Stomach (tissue), 7 donors: Measurements from ENCODE around the gene CEP164.

DNA sequence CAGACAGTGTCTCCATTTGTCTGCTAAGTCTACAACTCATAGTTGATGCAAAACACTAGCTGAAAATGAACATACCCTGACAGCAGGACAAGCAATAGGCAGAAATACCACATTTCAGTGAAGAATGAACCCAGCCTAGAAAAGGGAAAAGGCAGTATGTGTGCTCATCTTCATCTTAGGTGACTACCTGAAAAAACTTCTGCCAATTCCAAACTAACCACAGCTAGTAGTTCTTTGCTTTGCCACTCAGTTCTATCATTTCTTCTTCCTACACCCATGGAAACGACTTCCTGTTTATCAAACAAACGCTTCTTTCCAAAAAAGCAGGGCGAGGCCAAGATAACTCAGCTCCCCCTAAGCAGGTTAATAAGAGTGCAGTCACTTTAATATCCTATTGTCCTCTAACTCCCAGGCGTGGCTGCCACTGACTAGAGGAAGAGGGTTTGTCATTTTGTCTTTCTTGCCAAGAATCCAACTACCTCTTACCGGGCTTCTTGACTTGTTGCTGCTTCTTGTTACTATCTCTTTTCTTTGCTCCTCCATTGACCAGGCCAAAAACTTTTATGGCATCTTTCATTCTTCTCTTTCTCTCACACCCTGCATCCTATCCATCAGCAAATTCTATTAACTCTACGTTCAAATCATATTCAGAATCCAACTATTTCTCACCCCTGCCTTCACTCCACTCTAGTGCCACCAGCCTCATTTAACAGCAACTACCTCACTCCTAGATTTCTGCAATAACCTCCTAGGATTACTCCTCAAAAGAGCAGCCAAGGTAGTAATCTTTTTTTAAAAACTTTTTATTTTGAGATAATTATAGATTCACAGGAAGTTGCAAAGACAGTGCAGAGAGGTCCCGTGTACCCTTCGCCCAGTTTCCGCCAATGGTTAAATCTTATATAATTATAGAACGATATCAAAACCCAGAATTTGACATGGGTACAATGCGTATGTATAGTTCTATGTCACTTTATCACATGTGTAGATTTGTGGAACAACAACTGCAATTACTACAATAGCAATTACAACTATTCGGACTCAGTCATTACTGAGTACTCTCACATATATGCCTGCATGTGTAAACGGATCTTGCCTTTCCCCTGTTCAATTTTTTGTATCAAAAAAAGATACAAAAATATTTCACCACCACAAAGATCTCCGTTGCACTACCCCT, 94.4 kb upstream of the APOA1 start:
- PRO-cap: no peak
- RAMPAGE, long total RNA, 5 experiments: no peak in any of the 5 experiments
- RRBS: no CpG with 5 or more reads among the region's 14 CpGs

DNA sequence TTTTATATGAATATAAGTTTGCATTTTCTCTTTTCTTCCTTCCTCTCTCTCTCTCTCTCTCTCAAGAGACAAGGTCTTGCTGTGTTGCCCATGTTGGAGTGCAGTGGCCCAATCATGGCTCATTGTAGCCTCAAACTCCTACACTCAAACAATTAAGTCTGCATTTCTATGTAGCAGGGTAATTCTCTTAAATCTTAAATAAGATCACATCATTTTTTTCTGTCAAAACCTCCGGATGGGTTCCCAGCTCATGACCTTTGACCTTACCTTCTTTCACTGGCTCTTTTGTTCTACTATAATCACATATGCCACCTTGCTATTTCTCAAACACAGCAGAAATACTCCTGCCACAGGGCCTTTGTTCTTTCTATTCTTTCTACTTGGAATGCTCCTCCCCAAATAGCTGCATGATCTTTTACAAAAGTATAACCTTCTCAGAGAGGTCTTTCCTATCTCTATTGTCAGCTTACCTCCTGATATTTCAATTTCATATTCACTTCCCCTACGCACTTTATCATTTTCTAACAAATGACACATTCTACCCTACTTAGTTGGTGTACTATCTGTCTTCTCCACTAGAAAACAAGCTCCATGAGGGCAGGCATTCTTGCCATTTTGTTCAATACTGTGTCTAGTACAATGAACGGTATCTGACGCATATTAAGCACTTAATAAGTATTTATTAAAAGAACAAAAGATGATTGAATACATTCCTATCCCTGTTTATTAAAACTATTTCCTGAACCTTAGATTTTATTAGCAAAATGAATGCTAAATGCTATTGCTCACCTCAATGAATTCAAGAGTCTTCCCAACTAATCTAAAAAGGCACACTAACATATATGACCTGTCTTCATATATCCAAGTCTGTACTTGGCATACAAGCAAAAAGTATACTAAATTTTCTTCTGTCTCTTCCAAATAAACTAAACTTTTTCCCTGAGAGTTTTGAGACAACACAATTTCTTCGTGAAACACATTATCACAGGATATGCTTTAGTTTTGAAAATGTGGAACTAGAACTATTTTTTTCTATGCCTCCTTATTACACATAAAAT, 96.5 kb upstream of the APOA1 start:
- PRO-cap: no peak
- RAMPAGE, long total RNA, 5 experiments: start-site peak on the minus strand in 1 of 5 experiments, centred at position 702 of the sequence, 9 reads per replicate
- RRBS: no CpG with 5 or more reads among the region's 5 CpGs

GRCh38 chr11:117091986-117092842, 6.0 kb downstream of the SIK3 start:
- PRO-cap: no peak
- RAMPAGE, long total RNA, 5 experiments: start-site peak on the minus strand in 4 of 5 experiments, at chr11:117092260-117092537 at its widest, 5 to 19 reads per replicate
- RRBS: no CpG with 5 or more reads among the region's 5 CpGs

GRCh38 chr11:117189440-117190113, 9.6 kb upstream of the TAGLN start:
- PRO-cap: no peak
- RAMPAGE, long total RNA, 5 experiments: start-site peak on the plus strand in 1 of 5 experiments, at chr11:117189961-117190035 at its widest, 12 reads per replicate
- RRBS: no CpG with 5 or more reads among the region's 17 CpGs

DNA sequence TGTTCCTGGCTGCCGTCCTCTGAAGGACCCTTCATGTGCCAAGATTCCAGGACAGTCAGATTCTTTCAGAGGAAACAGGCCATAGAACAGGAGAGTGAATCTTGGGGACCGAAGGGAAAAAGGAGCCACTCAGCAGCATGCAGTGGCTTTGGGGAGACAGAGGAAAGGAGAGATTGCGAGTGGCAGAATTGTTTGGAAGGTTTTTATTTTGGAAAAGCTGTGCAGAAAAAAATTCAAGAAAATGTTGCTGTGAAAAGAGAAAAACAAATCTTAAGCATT, 5.7 kb downstream of the TAGLN start:
- PRO-cap: bidirectional peak, plus-strand start at position 63 of the sequence, minus-strand start outside the sequence
- RAMPAGE, long total RNA, 5 experiments: no peak in any of the 5 experiments
- RRBS: no CpG with 5 or more reads among the region's 3 CpGs

DNA sequence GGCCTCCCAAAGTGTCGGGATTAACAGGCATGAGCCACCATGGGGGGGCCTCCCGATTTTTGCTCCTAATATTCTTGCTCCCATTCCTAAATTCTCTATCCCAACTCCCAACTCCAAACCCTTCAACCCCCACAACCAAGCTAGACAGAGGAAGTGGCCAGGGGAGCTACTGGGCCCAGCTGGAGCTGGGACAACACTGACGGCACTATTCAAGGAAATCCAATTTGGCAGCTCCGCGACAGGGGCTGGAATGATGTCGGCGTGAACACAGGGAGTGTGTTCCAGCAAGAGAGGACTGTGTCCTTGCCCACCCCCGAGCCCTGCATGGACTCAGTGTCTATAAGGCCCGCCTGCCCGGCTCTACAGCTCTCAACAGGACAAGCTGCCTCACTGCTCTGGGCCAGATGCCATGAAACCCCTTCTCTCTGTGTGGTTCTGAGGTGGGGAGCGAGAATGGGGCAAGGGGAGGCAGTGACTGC, 11.3 kb downstream of the PCSK7 start:
- PRO-cap: no peak
- RAMPAGE, long total RNA, 5 experiments: start-site peak on the minus strand in 1 of 5 experiments, centred at position 417 of the sequence, 7 reads per replicate
- RRBS: no CpG with 5 or more reads among the region's 11 CpGs

- PRO-cap: unidirectional peak, plus-strand start at chr11:117327850; unidirectional peak, plus-strand start at chr11:117327882; unidirectional peak, plus-strand start at chr11:117328142
- RAMPAGE, long total RNA, 5 experiments: start-site peak on the plus strand in 4 of 5 experiments, at chr11:117327832-117328155 at its widest, 9 to 99 reads per replicate
- RRBS: 2% methylated on average over 7 of the region's 66 CpGs
These were observed at the start of gene CEP164 for GRCh38 chr11:117327528-117328408. Gene CEP164 (plus strand): TSS chr11:117327854.

GRCh38 chr11:117535133-117536188, 207.8 kb downstream of the CEP164 start:
- PRO-cap: no peak
- RAMPAGE, long total RNA, 5 experiments: no peak in any of the 5 experiments
- RRBS: 16% methylated on average over 3 of the region's 24 CpGs

DNA sequence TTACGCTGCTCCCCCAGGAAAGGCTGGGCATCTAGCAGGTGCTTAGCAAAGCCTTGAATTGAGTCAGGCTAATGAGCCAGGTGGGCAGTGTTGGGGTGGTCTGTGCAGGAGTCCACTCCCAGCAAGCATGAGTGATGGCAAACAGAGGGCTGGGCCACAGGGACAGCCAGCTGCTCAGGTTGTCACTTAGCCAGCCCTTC, 149.9 kb downstream of the DSCAML1 start:
- PRO-cap: no peak
- RAMPAGE, long total RNA, 5 experiments: no peak in any of the 5 experiments
- RRBS: no CpG with 5 or more reads among the region's 1 CpG

GRCh38 chr11:117684562-117685109, 112.4 kb downstream of the DSCAML1 start:
- PRO-cap: no peak
- RAMPAGE, long total RNA, 5 experiments: no peak in any of the 5 experiments
- RRBS: no CpG with 5 or more reads among the region's 5 CpGs

DNA sequence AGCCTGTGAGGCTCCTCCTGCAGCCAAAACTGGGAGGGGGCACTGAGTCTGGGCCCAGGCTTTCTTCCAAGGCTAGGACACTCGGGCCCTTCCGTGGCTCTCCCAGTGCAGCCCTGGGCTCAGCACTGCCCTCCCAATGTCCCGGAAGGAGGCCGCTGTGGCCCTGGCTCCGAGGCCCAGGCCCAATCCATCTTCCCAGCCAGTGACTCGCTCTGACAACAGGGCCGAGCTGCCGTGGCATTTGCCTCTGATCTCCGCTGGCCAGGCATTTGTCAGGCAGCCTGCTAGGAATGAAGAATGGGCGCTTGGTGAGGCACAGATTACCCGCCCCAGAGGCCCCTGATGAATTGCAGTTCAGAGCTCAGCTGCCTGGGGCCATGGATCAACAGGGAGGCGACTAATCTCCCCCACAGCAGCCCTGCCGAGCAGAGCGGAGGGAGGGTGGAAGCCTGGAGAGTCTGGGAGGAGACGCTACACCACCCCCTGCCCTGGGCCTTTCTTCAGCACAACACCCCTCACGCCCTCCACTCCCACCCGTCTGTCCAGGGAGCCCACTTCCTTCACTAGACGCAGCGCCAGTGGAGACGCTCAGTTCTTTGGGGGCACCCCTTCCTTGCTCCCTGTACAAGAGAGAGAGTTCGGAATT, 8.3 kb downstream of the FXYD2 start:
- PRO-cap: no peak
- RAMPAGE, long total RNA, 5 experiments: no peak in any of the 5 experiments
- RRBS: no CpG with 5 or more reads among the region's 21 CpGs

DNA sequence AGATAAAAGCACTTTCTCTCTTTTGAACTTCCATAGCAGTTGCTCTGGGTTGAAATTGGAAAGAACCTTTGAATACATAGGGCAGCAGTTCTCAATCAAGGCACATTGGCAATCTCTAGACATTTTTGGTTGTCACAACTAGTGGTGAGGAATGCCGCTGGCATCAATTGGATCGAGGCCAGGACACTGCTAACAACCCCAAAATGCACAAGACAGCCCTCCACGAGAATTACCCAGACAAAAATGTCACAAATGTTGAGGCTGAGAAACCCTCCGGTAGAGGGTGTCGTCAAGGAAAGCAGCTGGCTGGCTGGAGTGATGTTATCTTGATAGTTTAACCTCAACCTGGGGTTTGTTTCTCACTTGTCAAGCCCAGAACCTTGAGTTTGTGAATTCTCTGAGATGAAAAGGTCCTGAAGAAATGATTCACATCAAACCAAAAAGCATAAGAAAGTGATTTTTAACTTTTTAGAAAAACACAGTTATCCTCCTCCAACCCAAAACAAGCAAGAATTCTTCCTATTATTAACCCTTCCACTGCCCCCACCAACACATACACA, 21.1 kb upstream of the TMPRSS13 start:
- PRO-cap: no peak
- RAMPAGE, long total RNA, 5 experiments: no peak in any of the 5 experiments
- RRBS: no CpG with 5 or more reads among the region's 5 CpGs

- PRO-cap: no peak
- RAMPAGE, long total RNA, 5 experiments: no peak in any of the 5 experiments
- RRBS: no CpG with 5 or more reads among the region's 6 CpGs
These were observed 7.0 kb downstream of the IL10RA start for GRCh38 chr11:117993213-117993657.

GRCh38 chr11:117994218-117994819, 8.1 kb downstream of the IL10RA start:
- PRO-cap: no peak
- RAMPAGE, long total RNA, 5 experiments: start-site peak on the plus strand in 1 of 5 experiments, at chr11:117994047-117994614 at its widest, 5 reads per replicate
- RRBS: no CpG with 5 or more reads among the region's 5 CpGs

- PRO-cap: bidirectional peak, plus-strand start at chr11:118011213, minus-strand start at chr11:118010974
- RAMPAGE, long total RNA, 5 experiments: no peak in any of the 5 experiments
- RRBS: 59% methylated on average over 6 of the region's 28 CpGs
These were observed 24.6 kb downstream of the IL10RA start for GRCh38 chr11:118010493-118011581.

DNA sequence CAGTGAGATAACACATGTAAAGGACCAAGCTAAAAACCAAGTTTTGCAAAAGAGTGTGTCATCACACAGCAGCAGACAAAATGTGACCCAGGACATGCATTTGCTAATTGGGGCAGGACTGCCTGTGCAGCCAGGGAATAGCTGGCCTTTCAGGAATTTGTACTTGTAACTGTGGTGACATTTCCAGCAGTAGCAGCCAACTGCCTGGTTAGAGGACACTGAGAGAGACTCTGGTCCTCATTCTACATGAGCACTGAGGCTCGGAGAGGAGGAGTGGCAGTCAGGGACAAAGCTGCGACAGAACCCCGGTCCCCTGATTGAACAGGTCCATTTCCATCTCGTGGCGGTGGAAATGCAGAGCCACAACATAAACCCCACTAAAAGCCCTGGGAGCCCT, 13.4 kb upstream of the SMIM35 start:
- PRO-cap: no peak
- RAMPAGE, long total RNA, 5 experiments: no peak in any of the 5 experiments
- RRBS: no CpG with 5 or more reads among the region's 5 CpGs

GRCh38 chr11:118100796-118101181, 14.0 kb upstream of the SMIM35 start:
- PRO-cap: no peak
- RAMPAGE, long total RNA, 5 experiments: no peak in any of the 5 experiments
- RRBS: no CpG with 5 or more reads among the region's 1 CpG

DNA sequence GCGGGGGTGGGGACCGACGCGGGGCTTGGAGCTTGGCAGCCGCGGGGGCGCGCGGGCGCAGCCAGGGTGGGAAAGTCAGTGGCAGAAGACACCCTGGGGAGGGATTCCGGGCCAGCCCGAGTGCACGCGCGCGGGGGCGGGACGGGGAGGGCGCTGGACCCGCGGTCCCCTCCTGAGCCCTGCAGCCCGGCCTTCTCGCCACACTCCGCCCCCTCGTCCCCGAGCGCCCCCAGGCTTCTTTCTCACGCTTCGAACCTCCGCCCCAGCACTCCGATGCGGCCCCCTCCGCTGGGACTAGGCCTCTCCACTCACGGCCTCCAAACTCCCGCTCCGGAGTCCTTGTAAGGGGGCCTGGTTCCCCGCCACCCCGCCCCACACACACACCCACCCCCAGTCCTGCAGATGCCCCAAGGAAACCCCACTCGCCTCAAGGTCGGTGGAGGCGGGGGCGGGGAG, 6.7 kb downstream of the SCN4B start:
- PRO-cap: no peak
- RAMPAGE, long total RNA, 5 experiments: no peak in any of the 5 experiments
- RRBS: 4% methylated on average over 10 of the region's 42 CpGs

DNA sequence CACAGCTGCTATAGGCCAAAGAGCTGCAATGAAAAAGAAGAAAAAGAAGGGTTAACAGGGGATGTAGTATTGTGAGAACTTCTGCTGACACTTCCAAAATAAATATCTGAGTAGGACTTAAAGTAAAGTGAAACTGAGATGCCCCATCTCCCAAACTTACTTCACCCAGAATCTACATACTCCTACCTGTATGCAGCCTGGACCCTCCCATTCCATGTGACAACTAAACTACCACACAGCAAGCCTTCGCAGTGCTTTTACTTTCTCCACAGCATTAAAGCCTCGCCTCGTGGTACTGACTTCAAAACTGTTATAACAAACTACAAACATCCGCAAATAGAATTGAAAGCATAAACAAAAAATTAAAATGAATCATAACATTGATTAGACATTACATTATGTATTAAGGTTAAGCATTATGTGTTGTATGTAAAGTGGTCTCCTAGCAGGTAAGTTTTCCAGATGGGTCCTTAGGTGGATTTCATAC, 979 bp downstream of the MPZL2 start:
- PRO-cap: no peak
- RAMPAGE, long total RNA, 5 experiments: no peak in any of the 5 experiments
- RRBS: no CpG with 5 or more reads among the region's 4 CpGs

DNA sequence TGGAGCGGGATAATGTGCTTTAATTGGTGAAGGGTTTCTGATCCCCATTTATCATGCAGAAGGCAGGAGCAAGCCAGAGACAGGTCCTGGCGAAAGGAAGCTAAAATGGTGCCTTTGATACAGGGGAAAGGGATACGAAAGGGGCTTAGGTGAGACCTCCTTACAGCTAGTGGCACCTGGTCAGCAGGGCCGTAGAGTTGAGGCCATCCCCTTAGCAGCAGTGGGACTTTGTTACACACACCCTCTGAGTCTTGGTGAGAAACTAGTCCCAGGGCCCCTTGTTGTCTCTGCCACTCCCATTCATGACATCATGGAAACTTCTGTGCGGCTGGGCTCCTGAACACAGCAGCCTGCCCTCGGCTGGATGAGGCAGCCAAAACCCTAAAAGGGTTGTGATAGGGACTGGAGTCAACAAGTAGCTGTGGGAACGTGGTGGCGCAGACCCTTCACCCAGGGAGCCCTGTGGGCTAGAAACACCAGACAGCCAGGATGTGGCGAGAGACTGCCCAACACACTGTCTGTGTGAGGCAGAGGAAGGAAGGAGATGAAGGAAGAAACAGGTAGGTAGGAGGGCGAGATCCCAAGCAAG, 4.0 kb downstream of the CD3D start:
- PRO-cap: unidirectional peak, plus-strand start at position 384 of the sequence; bidirectional peak, plus-strand start at position 530 of the sequence, minus-strand start at position 459 of the sequence
- RAMPAGE, long total RNA, 5 experiments: no peak in any of the 5 experiments
- RRBS: no CpG with 5 or more reads among the region's 10 CpGs